Endothelial cell of umbilical vein (primary cell): ENCODE data around the gene HSP90AB1.

GRCh38 chr6:43778740-43779624, 9.0 kb downstream of the VEGFA start:
- PRO-cap, result no peak
CAGE:
- cytosol, long polyA minus RNA, result no peak
- cytosol, long polyA plus RNA, result no peak
- long polyA plus RNA, result no peak
- nucleus, long polyA minus RNA, result no peak
- nucleus, long polyA plus RNA, result no peak

DNA sequence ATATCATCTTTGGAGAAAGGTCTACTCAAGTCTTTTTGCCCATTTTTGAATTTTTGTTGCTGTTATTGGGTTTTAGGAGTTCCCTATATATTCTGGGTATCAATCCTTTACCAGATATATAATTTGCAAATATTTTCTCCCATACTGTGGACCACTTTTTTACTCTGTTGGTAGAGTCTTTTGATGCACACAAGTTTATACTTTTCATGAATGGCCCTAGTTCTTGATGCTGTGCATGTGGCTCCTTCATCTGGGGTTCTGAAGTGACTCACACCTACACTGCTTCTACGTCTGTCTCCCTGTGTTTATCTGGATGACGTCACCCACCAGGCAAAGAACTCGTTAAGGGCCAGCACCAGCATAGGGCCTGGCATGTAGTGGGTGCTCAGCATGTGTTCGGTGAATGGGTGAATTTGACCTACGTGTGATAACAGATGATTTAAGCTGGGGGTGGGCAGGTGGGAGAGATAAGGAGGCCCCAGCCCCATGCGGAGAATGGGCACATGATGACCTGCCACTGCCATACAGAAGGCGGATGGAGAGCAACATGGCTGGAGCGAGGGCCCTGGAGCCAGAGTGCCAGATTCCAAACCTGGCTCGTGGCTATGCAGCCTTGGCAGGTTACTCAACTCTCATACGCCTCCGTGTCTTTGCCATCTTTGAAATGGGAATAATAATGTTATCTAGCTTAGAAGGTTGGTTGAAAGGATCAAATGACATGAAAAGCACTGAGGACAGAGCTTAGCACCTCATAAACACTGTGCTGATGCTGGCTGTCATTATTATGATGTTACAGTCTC, 39.4 kb downstream of the VEGFA start:
- PRO-cap, result no peak
CAGE:
- cytosol, long polyA minus RNA, result no peak
- cytosol, long polyA plus RNA, result no peak
- long polyA plus RNA, result no peak
- nucleus, long polyA minus RNA, result no peak
- nucleus, long polyA plus RNA, result no peak

GRCh38 chr6:43823866-43824497, 54.0 kb downstream of the VEGFA start:
- PRO-cap, result no peak
CAGE:
- cytosol, long polyA minus RNA, result no peak
- cytosol, long polyA plus RNA, result no peak
- long polyA plus RNA, result no peak
- nucleus, long polyA minus RNA, result no peak
- nucleus, long polyA plus RNA, result no peak

GRCh38 chr6:43990158-43991247, 136.7 kb downstream of the MRPL14 start:
- PRO-cap, result no peak
CAGE:
- cytosol, long polyA minus RNA, result no peak
- cytosol, long polyA plus RNA, result no peak
- long polyA plus RNA, result no peak
- nucleus, long polyA minus RNA, result no peak
- nucleus, long polyA plus RNA, result no peak

GRCh38 chr6:44003230-44003825, 123.9 kb downstream of the MRPL14 start:
- PRO-cap, result no peak
CAGE:
- cytosol, long polyA minus RNA, result no peak
- cytosol, long polyA plus RNA, result no peak
- long polyA plus RNA, result no peak
- nucleus, long polyA minus RNA, result no peak
- nucleus, long polyA plus RNA, result no peak

DNA sequence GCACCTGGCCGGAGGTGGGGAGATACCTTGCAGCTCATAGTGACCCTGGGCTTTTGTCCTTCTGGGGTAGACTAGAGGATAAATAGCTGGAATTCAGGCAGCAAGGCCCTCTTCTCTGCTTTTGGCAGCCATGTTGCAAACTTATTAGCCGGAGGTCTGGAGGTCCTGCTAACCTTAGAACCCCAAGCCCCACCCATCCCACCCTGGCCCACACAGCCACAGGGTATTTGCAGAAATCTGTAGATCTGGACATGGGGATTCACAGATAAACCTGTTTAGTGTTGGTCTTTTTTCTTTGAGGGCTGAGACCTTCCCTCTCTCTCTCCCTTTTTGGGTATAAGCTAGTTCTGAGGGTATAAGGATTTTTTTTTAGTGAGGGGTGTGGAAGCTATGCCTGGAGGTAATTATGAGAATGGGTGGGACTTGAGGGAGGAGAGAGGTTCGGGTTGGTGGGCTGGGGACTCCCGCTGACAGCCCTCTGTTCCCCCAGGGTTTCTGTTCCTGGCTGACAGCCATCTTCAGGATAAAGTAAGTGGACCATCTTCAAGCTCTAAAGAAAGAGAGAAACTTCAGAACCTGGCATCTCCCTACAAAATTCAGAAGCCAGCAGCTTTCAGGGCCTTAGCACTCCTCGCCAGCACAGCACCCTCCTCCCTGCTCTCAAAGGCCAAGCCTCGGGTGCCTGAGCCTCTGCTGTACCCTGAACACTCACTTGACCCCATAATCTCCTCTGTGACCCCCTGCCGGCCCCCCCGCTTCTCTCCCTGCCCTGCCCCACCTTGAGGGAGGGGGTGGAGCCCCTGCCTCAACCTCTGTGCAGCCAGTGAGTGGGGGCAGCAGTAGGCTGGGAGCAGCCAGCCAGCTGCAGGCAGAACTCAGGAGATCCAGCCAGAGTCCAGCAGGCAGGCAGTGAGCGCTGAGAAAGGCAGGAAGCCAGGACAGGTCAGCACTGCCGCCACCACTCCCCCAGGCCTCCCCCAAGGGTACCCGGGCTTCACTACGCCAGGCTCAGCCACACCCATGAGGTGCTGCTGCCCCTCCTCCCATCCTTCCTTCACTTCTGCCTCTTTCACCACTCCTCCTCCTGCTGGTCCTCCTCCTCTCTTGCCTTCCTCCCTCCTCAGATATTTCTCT, 11.0 kb downstream of the TMEM63B start:
- PRO-cap, result no peak
CAGE:
- cytosol, long polyA minus RNA, result no peak
- cytosol, long polyA plus RNA, result no peak
- long polyA plus RNA, result no peak
- nucleus, long polyA minus RNA, result no peak
- nucleus, long polyA plus RNA, result no peak

DNA sequence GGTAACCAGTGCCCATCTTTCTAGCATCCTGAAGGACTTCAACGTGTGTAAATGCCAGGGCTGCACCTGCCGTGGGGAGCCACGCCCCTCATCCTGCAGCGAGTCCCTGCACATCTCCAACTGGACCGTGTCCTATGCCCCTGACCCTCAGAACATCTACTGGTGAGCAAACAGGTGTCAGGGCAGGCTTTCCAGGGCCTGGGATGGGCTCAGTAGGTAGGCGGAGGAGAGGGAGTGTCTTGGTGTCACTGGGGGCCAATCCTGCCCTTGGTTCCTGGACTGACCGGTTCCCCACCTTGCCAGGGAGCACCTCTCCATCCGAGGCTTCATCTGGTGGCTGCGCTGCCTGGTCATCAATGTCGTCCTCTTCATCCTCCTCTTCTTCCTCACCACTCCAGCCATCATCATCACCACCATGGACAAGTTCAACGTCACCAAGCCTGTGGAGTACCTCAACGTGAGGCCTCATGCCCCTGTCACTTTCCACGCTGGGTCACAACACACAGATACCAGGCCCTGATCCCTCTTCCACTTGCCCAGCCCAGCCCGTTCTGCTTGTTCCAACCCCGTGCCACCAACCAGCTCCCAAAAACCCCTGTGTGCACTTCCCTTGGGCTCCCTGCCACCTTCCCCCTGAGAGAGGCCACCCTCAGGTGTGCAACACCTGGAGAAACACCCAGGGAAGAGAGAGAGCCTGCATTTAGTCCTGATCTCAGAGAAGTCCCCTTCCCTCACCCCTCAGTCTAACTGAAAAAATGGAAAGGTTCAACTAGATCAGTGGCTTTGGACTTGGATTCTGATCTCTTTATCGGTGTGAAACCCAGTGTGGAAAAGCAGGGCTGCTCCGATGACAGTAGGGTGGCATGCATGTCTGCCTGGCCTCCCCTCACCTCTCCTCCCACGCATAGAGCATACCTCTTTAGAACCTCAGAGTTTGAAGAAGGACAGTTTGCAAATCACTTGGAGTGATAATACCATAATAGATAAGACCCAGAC, 9.8 kb upstream of the CAPN11 start:
- PRO-cap, result no peak
CAGE:
- cytosol, long polyA minus RNA, result no peak
- cytosol, long polyA plus RNA, result no peak
- long polyA plus RNA, result no peak
- nucleus, long polyA minus RNA, result no peak
- nucleus, long polyA plus RNA, result no peak

- PRO-cap, result no peak
CAGE:
- cytosol, long polyA minus RNA, result no peak
- cytosol, long polyA plus RNA, result no peak
- long polyA plus RNA, result no peak
- nucleus, long polyA minus RNA, result no peak
- nucleus, long polyA plus RNA, result no peak
These were observed 6.0 kb downstream of the SLC29A1 start for GRCh38 chr6:44229173-44230002.

DNA sequence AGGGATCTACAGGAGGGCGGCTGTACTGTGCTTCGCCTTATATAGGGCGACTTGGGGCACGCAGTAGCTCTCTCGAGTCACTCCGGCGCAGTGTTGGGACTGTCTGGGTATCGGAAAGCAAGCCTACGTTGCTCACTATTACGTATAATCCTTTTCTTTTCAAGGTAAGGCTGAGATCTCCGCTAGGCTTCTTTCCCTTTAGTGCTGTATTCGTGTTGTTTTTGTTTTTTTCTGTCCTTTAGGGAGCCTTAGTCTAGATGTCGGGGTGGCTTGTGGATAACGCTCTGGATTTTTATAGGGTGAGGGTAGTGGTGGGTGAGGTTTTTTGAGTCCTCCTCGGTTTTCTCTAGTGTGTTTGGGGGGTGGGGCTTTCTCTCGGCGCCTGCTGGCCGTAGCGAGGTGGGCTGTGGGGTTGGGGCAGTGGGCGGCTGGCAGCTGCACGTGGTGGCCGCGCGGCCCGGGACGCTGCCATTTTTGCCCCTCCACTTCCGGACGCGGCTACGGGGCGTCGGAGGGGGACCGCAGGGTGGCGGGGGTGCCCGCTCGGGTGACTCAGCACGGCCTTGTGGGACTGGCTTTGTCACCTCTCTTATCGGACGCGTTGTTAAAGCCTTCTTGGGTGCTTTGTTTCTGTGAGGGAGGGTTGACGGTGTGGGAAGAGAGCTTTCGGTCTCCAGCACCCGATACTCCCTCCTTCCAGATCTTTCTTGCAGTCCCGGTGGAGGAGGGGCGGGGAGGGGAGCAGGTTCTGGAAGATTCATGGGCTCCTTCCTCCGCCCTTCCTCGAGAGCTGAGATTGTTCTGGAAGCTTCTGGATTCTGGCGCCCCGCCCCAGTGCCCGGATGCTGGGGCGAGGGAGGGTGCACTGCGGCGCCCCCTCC, at the start of gene HSP90AB1:
HSP90AB1 (plus strand) TSS at position 70 of the 881 bp plus-strand sequence.
- PRO-cap, result bidirectional peak, plus-strand start at position 70 of the sequence, minus-strand start outside the sequence; unidirectional peak, plus-strand start at position 420 of the sequence; bidirectional peak, plus-strand start outside the sequence, minus-strand start at position 792 of the sequence
CAGE:
- cytosol, long polyA minus RNA, result start-site peak on the plus strand centred at position 87 of the sequence, 39 bp wide, 2,025 reads
- cytosol, long polyA plus RNA, result start-site peak on the plus strand centred at position 87 of the sequence, 43 bp wide, 11,342 and 13,704 reads in 2 replicates
- long polyA plus RNA, result start-site peak on the plus strand centred at position 75 of the sequence, 29 bp wide, 15,321 and 13,149 reads in 2 replicates
- nucleus, long polyA minus RNA, result start-site peak on the plus strand centred at position 75 of the sequence, 29 bp wide, 8,776 reads
- nucleus, long polyA plus RNA, result start-site peak on the plus strand centred at position 77 of the sequence, 31 bp wide, 9,236 and 1,688 reads in 2 replicates

- PRO-cap, result no peak
CAGE:
- cytosol, long polyA minus RNA, result no peak
- cytosol, long polyA plus RNA, result no peak
- long polyA plus RNA, result no peak
- nucleus, long polyA minus RNA, result no peak
- nucleus, long polyA plus RNA, result no peak
These were observed 4.1 kb downstream of the HSP90AB1 start for GRCh38 chr6:44251024-44251285.

DNA sequence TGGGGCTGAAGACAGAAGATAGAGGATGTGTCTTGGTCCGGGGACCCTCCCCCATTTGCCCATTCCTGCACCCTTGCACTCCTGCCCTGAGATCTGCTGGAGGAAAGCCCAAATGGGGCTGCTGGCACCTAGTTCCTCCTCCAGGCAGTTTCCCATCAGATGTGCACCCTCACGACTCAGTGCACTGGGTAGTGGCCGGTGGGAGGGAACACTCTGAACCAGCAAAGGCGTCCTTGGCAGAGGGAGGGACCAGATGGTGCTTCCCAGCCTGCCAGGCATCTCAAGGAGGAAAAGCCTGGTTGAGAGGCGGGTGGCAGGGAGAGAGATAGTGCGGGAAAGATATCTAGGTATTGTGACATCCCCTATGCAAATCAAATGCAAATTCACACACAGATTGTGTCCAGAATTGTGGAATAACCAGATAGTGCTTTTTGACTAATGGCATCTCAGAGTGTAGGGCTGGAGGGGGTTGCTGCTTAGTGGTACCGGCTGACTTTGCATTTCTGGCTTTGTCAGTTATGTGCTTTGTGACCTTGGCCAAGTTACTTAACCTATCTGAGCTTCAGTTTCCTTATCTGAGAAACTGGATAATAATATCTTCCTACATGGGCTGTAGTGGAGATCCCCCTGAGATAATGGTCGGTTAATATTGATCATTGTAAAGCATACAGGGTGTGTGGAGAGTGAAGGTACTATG, 7.6 kb downstream of the TCTE1 start:
- PRO-cap, result no peak
CAGE:
- cytosol, long polyA minus RNA, result no peak
- cytosol, long polyA plus RNA, result no peak
- long polyA plus RNA, result no peak
- nucleus, long polyA minus RNA, result no peak
- nucleus, long polyA plus RNA, result no peak

DNA sequence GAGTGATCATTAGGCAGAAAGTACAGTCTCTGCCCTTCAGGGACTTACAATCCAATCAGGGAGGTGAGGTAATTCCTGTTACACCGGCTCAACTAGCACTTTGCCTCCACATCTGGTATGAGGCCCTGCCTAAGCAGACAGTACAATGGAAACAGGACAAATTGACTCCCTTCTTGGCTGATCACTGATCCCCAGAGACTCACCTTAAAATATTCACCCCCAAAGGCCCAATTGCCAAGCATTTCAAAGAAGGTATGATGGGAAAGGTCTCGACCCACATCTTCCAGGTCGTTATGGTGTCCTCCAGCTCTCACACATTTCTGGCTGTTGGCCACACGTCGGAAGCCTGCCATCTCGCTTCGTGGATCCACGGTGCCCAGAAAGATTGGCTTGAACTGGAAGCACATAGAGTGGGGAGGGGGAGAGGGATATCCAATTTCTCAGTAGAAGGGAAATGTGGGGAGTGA, 1.2 kb downstream of the AARS2 start:
- PRO-cap, result no peak
CAGE:
- cytosol, long polyA minus RNA, result no peak
- cytosol, long polyA plus RNA, result no peak
- long polyA plus RNA, result no peak
- nucleus, long polyA minus RNA, result no peak
- nucleus, long polyA plus RNA, result no peak

GRCh38 chr6:44542313-44543264, 155.1 kb downstream of the CDC5L start:
- PRO-cap, result no peak
CAGE:
- cytosol, long polyA minus RNA, result no peak
- cytosol, long polyA plus RNA, result no peak
- long polyA plus RNA, result no peak
- nucleus, long polyA minus RNA, result no peak
- nucleus, long polyA plus RNA, result no peak

- PRO-cap, result no peak
CAGE:
- cytosol, long polyA minus RNA, result no peak
- cytosol, long polyA plus RNA, result no peak
- long polyA plus RNA, result no peak
- nucleus, long polyA minus RNA, result no peak
- nucleus, long polyA plus RNA, result no peak
These were observed 279.6 kb downstream of the CDC5L start for GRCh38 chr6:44667124-44667405.

DNA sequence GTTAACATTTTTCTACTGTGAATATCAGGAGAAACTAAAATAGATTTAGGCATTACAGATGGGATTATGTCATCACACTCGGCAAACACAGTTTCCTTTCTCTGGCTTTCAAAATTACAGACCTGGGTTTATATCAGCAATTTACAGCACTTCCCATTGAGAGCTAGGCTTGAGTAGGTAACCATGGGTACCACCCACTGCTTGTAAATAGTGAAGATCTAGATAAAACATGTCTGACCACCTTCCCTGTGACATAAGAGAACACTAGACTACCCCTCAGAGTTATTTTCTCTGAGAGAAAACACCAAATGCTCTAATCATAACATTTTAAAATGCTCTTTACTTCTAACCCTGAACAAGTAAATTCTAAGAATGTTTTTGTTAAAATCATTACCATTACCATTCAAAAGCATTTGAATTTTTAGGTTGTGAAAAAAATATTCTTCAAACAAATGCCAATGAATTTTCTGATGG, 402.6 kb upstream of the RUNX2 start:
- PRO-cap, result no peak
CAGE:
- cytosol, long polyA minus RNA, result no peak
- cytosol, long polyA plus RNA, result no peak
- long polyA plus RNA, result no peak
- nucleus, long polyA minus RNA, result no peak
- nucleus, long polyA plus RNA, result no peak

DNA sequence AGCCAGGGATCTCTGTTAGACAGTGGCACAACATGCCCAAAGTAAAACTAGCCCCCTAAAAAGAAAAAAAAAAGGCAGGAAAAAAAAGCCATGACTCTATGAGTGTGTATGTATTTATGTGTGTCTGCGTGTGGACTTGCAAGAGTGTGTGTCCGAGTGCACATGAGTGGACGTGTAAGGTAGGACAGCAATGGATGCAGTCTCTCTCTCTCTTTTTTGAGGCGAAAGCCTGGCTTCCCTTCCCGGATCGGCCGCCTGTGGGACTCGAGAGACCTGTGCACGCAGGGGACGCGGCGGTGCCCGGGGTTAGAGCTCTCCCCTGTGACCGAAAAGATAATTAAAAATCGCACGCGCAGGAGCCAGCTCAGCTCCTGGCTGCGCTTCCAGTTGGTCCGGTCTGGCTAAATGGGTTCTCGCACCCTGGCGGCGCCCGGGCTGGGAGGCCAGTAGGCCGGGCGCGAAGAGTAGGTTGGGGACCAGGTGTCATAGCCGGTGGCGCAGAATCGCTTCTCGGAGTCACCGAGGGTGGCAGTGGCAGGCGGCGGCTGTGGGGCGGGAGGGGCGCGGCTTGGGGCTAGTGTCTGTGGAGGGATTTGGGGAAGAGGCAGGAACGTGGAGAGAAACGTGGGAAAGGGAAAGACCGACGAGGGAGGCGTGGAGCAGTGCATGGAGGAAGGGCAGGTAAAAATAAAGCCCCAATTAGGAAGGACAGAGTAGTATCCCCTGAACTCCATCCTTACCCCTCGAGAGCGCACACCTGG, 41.8 kb upstream of the SUPT3H start:
- PRO-cap, result no peak
CAGE:
- cytosol, long polyA minus RNA, result no peak
- cytosol, long polyA plus RNA, result no peak
- long polyA plus RNA, result no peak
- nucleus, long polyA minus RNA, result no peak
- nucleus, long polyA plus RNA, result no peak

DNA sequence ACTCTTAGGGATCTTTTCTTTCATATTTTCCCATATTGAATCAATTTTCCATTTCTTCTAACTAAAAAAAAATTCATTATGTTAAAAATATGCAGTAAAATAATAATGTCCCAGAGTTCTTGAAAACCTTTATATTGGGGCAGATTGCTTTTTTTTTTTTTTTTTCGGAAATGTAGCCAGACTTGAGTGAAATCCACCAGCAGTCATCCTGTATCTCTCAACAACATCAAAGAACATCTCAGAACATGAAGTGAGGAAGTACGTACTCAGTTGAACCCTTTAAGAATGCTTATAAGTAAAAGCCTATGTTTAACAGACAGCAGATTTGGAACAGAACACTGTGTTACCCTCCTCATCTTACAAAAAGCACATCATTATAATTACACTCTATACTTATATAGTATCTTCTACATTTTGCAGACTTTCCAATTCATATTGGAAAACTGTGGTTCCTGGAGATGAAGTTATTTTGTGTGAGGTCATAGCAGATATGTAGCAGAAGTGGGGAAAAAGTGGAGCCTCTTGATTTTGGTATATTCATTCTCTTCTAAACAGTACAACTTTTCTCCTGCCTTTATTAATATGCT, 51.0 kb upstream of the SUPT3H start:
- PRO-cap, result no peak
CAGE:
- cytosol, long polyA minus RNA, result no peak
- cytosol, long polyA plus RNA, result no peak
- long polyA plus RNA, result no peak
- nucleus, long polyA minus RNA, result no peak
- nucleus, long polyA plus RNA, result no peak

- PRO-cap, result no peak
CAGE:
- cytosol, long polyA minus RNA, result no peak
- cytosol, long polyA plus RNA, result no peak
- long polyA plus RNA, result no peak
- nucleus, long polyA minus RNA, result no peak
- nucleus, long polyA plus RNA, result no peak
These were observed 127.3 kb upstream of the SUPT3H start for GRCh38 chr6:45504938-45505493.

- PRO-cap, result no peak
CAGE:
- cytosol, long polyA minus RNA, result no peak
- cytosol, long polyA plus RNA, result no peak
- long polyA plus RNA, result no peak
- nucleus, long polyA minus RNA, result no peak
- nucleus, long polyA plus RNA, result no peak
These were observed 230.8 kb upstream of the SUPT3H start for GRCh38 chr6:45608488-45609037.

GRCh38 chr6:45968947-45969646, 46.6 kb downstream of the CLIC5 start:
- PRO-cap, result no peak
CAGE:
- cytosol, long polyA minus RNA, result no peak
- cytosol, long polyA plus RNA, result no peak
- long polyA plus RNA, result no peak
- nucleus, long polyA minus RNA, result no peak
- nucleus, long polyA plus RNA, result no peak